ENCODE measurements around a stretch of chr1.

DNA sequence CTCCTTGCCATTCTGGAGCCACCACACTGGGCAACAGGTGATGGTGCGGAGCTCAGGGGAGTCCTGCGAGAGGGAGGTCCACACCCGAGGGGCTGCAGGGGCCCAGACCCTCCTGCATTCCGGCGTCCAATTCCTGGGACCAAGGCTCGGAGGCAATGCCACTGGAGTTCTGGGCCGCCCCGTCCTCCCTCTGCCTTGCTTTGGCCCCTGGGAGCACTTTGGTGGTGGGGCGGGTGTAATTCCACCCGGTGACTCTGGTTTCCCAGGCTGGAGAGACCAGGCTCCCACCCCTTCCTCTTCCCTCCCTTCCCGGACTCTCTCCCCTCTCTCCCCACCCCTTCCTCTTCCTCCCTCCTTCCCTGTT, 1.9 kb downstream of the PRKCZ start:
- PRO-cap = no peak
- RAMPAGE, long total RNA, 4 experiments = no peak in any of the 4 experiments

- PRO-cap = bidirectional peak, plus-strand start at chr1:2133722, minus-strand start at chr1:2133109
- RAMPAGE, long total RNA, 4 experiments = no peak in any of the 4 experiments
Measured at GRCh38 chr1:2132805-2133842, 61.4 kb downstream of the FAAP20 start.

- PRO-cap = no peak
- RAMPAGE, long total RNA, 4 experiments = no peak in any of the 4 experiments
Measured at GRCh38 chr1:2152781-2153239, 41.8 kb downstream of the FAAP20 start.

DNA sequence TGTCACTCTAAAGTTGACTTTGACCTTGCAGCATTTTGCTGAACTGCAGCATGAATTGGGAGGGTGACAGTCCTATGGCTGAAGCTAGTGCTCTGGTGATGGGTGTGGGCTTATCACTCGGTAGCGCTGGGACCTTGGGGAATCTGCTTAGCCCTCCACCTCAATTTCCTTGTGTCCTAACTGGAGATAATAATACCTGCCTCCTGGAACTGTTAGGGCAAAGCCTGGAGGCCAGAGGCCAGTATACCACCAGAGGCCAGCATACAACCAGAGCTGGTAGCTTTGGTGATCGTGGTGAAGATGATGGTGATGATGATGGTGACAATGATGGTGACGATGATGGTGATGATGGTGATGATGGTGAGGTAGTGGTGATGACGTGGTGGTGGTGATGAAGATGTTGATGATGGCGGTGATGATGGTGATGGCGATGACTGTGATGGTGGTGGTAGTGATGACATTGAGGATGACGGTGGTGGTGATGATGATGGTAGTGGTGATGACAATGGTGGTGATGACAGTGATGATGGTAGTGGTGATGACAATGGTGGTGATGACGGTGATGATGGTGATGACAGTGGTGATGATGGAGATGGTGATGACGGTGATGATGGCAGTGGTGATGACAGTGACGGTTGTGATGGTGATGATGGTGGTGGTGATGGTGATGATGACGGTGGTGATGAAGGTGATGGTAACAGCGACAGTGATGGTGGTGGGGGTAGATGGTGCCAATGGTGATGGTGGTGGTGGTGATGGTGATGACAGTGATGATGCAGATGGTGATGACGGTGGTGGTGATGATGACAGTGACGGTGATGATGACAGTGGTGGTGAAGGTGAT, 39.6 kb downstream of the FAAP20 start:
- PRO-cap = no peak
- RAMPAGE, long total RNA, 4 experiments = start-site peak on the plus strand in 2 of 4 experiments, centred at positions 396 to 486 of the sequence, 13 to 23 reads per replicate

DNA sequence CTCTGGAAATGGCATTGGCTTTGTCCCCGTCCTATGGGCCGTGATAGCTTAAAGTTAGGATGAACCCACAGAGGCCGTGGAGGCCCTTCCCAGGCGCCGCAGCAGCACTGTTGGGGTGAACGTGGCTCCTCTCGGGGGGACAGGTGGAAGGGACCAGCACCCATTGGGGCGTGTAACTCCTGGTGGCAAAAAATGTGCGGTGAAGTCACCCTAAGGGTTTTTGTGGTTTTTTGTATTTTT, 27.3 kb downstream of the FAAP20 start:
- PRO-cap = no peak
- RAMPAGE, long total RNA, 4 experiments = no peak in any of the 4 experiments

- PRO-cap = no peak
- RAMPAGE, long total RNA, 4 experiments = start-site peak on the plus strand in 2 of 4 experiments, at chr1:2182165-2182879 at its widest, 12 to 29 reads per replicate
Measured at GRCh38 chr1:2182231-2182843, 12.2 kb downstream of the FAAP20 start.

GRCh38 chr1:2190501-2191139, 4.0 kb downstream of the FAAP20 start:
- PRO-cap = no peak
- RAMPAGE, long total RNA, 4 experiments = no peak in any of the 4 experiments

DNA sequence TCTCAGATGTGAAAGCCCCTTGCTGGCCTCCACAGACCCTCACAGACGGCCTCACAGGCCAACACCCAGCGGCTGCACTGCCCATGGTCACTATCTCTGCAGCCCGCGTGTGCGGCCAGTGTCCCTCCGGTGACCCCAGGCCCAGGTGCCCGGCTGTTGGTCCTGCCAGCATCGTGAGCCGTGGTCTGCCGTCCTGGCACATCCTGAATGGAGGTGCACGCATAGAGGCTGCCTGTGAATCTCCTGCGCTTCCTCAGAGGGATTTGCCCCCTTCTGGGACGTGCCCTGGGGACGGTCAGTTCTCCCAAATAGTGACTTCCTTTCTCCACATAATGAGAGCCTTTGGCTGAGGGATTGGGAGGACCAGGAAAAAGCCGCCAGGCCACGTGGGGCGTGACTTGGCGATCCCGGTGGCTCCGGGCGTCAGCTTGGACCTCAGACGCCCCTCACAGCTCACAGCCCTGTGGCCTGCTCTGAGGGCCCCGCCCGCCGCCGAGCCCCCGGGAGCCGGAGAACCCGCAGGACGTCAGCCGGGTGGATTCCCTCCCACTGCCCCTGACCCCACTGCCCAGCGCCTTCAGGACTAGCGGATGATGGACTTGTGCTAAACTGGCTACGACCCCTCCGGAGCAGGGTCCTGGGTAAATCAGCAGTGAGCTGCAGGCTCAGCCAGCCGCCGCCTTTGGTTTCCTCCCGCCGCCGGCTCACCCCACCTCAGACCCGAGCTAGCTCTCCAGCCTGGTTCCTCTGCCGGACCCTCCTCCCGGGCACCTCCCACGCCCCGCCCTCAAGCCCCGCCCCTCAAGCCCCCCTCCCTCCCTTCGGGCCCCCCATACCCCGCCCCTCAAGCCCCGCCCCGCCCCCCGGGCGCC, 9.8 kb upstream of the FAAP20 start:
- PRO-cap = unidirectional peak, minus-strand start at position 722 of the sequence
- RAMPAGE, long total RNA, 4 experiments = start-site peak on the minus strand in 1 of 4 experiments, centred at position 771 of the sequence, 6 reads per replicate

DNA sequence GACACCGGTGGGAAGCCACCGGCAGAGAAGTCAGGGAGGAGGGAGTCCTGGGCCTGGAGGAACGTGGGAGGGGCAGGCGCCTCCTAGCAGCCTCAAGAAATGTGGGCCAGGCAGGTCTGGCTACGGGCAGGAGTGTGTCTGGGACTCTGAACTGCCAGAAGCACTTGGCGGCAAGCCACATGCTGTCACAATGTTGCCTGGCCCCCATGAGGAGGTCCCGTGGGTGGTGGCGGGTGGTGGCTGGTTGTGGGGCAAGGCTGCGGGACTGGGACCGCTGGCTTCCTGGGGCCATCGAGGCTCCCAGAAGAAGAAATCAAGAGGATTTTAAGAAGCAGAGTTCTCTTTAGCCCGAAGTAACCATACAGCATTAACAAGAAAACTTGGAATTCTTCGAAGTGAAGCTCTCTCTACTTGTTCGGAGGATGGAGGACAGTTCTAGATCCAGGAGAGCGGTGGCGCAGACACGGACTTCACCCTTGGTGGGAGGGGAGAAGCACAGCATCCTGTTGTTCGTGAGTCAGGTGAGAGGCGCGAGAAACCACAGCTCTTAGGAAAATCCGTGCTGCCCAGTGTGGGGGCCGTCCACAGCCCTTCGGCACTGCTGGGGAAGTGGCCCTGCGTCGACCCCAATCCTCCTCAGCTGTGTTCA, 12.3 kb downstream of the SKI start:
- PRO-cap = no peak
- RAMPAGE, long total RNA, 4 experiments = start-site peak on the plus strand in 2 of 4 experiments, centred at positions 55 to 249 of the sequence, 6 to 11 reads per replicate

GRCh38 chr1:2295385-2295994, 67.4 kb downstream of the SKI start:
- PRO-cap = no peak
- RAMPAGE, long total RNA, 4 experiments = no peak in any of the 4 experiments

DNA sequence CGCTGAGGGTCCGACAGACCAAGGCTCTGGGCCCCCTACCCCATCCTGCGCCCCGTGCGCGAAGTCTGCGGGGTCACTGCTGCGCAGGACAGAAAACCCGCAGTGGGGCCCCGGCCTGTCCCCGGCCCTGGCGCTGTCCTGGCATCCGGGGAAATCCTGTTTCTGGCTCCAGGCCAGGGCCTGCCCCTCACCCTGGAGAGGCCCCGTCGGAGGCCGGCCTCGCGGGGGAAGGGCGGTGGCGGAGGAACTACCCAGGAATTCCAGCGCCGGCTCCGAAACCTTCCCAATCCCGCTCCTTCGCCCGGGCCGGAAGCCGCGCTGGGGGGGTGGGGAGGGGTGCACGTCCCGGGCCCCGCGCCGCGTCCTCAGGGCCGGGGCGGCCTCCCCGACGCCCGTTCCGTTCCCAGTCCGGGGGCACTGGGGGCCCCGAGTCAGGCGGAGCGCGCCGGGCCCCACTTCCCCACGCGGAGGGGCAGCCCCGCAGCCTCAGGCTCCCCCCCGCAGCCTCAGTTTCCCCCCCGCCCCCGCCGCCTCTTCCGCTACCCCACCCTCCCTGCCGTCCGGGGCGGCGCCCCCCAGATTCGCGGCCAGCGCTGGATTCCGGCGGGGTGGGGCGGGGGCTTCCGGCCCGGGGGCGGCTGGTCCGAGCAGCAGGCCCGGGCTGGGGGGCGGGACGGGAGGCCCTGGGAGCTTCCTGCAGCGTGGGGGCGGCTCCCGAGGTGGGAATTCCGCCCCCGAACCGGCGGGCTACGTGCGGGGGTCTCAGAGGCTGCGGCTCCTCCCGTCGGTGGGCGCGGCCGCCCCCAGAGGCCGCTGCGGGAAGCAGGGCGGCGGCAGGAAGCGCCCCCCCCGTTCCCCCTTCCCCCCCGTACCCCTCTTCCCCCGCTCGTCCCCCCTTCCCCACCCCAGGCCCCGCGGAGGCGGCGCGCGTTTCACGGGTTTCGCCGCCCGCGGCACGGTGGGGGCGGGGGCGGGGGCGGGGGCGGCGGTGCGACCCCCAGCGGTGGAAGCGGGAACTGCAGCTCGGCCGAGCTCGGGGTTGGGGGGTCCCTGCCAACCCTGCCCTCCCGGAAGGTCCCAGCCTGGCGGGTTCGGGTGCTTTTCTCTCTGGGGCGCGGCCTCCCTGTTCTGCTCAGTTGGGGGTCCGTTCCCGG, 76.7 kb downstream of the MORN1 start:
- PRO-cap = bidirectional peak, plus-strand start at position 699 of the sequence, minus-strand start at position 595 of the sequence; unidirectional peak, minus-strand start at position 789 of the sequence
- RAMPAGE, long total RNA, 4 experiments = no peak in any of the 4 experiments

GRCh38 chr1:2322913-2323417, 68.4 kb downstream of the MORN1 start:
- PRO-cap = no peak
- RAMPAGE, long total RNA, 4 experiments = no peak in any of the 4 experiments

- PRO-cap = no peak
- RAMPAGE, long total RNA, 4 experiments = no peak in any of the 4 experiments
Measured at GRCh38 chr1:2427511-2427836, 15.1 kb upstream of the PEX10 start.

GRCh38 chr1:2446338-2446775, 29.7 kb upstream of the PLCH2 start:
- PRO-cap = no peak
- RAMPAGE, long total RNA, 4 experiments = no peak in any of the 4 experiments

GRCh38 chr1:2482605-2483017, 6.5 kb downstream of the PLCH2 start:
- PRO-cap = unidirectional peak, plus-strand start at chr1:2482747
- RAMPAGE, long total RNA, 4 experiments = no peak in any of the 4 experiments

DNA sequence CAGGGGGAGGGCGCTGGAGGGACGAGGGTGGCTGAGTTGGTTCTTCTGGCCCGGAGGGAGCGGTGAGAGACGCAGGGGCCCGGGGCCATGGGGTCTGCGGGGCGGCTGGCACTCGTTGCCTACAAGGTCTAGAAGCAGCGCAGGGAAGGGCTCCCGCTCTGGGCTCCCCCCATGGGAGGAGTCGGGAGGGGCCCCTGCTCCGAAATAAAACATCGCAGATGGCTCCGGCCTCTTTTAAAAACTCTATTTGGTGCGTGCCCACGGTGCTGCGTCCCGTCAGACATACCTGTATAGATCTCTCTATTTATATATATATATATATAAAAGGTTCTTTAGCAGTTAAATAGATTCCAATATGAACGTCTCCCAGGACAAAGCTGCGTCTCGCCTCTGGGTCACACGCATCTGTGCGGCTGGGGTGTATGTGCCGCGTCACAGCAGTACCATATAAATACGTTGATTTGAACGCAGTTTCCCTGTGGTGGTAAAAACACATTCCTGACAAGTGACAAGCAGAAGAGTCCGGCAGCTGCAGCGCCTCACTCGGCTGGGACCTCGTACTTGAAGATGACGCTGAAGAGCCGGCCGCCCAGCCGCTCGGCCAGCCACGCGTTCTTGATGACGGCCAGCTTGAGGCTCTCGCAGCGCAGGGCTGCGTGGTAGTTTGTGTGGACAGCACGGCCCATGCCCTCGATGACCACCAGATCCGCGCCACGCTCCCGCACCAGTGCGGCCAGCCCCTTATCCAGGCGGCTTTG, 17.9 kb downstream of the PANK4 start:
- PRO-cap = no peak
- RAMPAGE, long total RNA, 4 experiments = no peak in any of the 4 experiments

GRCh38 chr1:2559493-2559990, 3.4 kb downstream of the TNFRSF14 start:
- PRO-cap = no peak
- RAMPAGE, long total RNA, 4 experiments = start-site peak on the plus strand in 1 of 4 experiments, at chr1:2559711-2559717 at its widest, 56 reads per replicate

- PRO-cap = no peak
- RAMPAGE, long total RNA, 4 experiments = no peak in any of the 4 experiments
Measured at GRCh38 chr1:2813016-2813415, 11.5 kb upstream of the TTC34 start.

- PRO-cap = no peak
- RAMPAGE, long total RNA, 4 experiments = no peak in any of the 4 experiments
Measured at GRCh38 chr1:2968408-2968975, 52.8 kb upstream of the ACTRT2 start.

GRCh38 chr1:3063538-3064277, 5.3 kb upstream of the PRDM16 start:
- PRO-cap = no peak
- RAMPAGE, long total RNA, 4 experiments = no peak in any of the 4 experiments

Measured in transverse colon (tissue), 4 donors.